ENCODE measurements around a stretch of chr1.

- CAGE, long polyA plus RNA: no peak
- RRBS: no CpG with 5 or more reads among the region's 5 CpGs
Measured at GRCh38 chr1:63912591-63912973, 138.8 kb downstream of the ROR1 start.

DNA sequence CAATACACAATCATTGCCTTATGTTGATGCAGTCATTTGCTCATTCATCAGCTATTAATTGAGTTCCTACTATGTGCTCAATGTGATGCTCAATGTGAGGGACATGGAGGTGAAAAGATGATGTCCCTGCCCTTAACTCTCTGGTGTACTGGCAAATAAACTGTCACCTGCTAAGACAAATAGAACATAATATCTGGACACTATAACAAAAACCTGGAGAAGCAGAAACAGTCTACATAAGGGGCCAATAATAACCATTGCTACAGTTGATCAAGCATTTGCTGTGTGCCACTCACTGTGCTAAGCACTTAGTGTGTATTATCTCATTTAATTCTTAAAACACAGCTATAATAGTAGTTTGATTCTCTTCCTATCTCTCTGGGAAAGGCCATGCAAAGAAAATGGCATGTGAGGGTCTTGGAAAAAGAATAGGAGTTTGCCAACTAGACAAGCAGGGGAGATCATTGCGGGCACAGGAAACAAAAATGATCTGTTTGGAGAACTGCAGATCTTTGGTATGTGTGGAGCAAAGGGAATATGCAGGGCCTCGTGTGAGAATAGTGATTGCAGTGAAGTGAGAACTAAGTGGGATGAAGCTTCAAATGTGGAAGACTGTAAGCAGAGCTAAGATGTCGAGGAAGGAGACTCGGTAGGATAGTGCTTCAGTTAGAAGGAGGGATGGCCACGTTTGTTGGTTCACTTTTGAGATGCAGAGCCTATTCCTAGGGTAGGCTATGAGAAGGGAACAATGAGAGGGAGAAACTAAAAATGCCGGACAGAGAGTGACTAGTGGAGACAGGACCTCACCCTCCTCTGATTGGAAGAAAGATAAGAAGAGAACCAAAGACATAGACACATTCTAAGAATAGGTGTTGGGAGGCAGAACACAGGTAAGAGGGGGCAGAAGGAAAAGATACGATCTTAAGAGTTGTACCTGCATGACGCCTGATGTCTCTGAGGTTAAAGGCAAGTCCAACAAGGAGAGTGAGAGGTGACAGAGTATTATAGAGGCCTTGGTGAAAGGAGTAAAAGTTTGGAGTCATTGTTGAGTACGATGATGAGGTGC lies 125.2 kb upstream of the UBE2U start:
- CAGE, long polyA plus RNA: no peak
- RRBS: no CpG with 5 or more reads among the region's 9 CpGs

DNA sequence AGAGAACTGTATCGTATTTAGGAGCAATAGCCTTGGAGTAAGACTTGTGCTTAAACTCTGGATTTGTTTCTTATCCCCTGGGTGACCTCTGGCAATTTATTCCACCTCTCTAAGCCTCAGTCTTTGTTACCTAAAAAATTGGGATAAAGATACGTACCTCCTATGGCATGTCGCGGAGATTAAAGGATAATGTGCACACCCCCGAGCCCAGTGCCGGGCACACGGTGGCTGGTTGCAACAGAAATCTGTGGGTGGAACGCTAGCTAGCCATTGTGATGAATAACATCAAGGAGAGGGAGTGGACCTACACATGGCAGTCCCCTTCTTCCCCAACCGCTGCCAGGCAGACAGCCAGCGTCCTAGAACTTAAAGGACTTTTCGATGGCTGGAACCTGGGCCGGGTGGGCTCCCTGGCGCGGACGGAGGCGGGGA lies 439 bp upstream of the CACHD1 start:
- CAGE, long polyA plus RNA: no peak
- RRBS: 6% methylated on average over 5 of the region's 16 CpGs

- CAGE, long polyA plus RNA: no peak
- RRBS: no CpG with 5 or more reads among the region's 12 CpGs
Measured at GRCh38 chr1:64854343-64854996, 109.6 kb downstream of the RAVER2 start.

GRCh38 chr1:64898526-64898886 lies 67.8 kb downstream of the JAK1 start:
- CAGE, long polyA plus RNA: no peak

- CAGE, long polyA plus RNA: no peak
- RRBS: no CpG with 5 or more reads among the region's 6 CpGs
Measured at GRCh38 chr1:64925994-64926735, 40.2 kb downstream of the JAK1 start.

GRCh38 chr1:64932584-64933031 lies 33.7 kb downstream of the JAK1 start:
- CAGE, long polyA plus RNA: no peak
- RRBS: no CpG with 5 or more reads among the region's 3 CpGs

- CAGE, long polyA plus RNA: no peak
- RRBS: no CpG with 5 or more reads among the region's 5 CpGs
Measured at GRCh38 chr1:64956122-64957052, 10.0 kb downstream of the JAK1 start.

GRCh38 chr1:65009882-65010721 lies 43.8 kb upstream of the JAK1 start:
- CAGE, long polyA plus RNA: no peak
- RRBS: 71% methylated on average over 2 of the region's 8 CpGs

DNA sequence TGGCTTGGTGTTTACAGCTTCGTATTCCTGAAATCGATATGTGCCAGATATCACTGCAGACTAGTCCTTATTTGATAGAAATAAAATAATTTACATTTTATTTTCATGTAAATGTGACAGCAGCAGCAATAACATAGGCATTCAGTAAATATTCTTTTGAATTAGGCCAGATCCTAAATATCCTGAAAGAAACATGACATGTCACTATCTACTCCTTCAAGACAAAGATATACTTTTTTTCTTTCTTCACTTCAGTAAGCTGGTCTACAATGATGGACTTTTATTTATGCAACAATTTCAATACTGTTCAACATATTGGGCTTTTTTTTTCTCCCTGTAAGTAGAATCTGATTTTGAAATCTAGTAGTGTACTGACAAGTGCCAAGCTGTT lies 90.3 kb upstream of the AK4 start:
- CAGE, long polyA plus RNA: no peak
- RRBS: no CpG with 5 or more reads among the region's 2 CpGs

GRCh38 chr1:65420321-65420398 lies 308 bp upstream of the LEPR start:
- CAGE, long polyA plus RNA: no peak
- RRBS: no CpG with 5 or more reads among the region's 7 CpGs

GRCh38 chr1:65525153-65526151 lies 105.0 kb downstream of the LEPR start:
- CAGE, long polyA plus RNA: no peak
- RRBS: 3% methylated on average over 26 of the region's 95 CpGs

DNA sequence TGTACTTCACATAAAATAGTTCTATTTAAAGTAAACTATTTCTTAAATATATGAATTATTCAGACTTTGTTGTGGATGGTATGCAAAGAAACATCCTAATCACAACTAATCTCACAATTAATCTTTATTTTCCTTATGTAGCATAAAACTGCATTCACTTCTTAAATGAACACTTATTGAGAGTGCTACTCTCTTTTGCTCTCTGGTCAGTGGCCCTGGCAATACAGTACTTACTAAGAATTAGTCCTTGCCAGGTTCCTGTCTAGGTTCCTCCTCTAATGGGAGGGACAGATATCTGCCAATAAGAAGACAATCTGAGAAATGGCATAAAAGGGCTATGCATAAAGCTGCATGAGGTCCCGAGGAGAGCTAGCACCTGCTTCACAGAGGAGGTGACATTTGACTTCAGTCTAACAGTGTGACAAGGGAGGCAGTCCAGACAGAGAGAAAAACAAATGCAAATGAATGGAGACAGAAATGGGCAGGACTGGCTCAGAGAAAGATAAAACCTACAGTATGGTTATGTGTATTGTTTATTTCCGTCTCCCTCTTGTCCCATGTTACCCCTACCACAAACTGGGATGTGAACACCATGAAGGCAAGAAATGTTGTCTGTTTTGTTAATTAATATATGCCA lies 357.1 kb upstream of the SGIP1 start:
- CAGE, long polyA plus RNA: no peak
- RRBS: no CpG with 5 or more reads among the region's 2 CpGs

DNA sequence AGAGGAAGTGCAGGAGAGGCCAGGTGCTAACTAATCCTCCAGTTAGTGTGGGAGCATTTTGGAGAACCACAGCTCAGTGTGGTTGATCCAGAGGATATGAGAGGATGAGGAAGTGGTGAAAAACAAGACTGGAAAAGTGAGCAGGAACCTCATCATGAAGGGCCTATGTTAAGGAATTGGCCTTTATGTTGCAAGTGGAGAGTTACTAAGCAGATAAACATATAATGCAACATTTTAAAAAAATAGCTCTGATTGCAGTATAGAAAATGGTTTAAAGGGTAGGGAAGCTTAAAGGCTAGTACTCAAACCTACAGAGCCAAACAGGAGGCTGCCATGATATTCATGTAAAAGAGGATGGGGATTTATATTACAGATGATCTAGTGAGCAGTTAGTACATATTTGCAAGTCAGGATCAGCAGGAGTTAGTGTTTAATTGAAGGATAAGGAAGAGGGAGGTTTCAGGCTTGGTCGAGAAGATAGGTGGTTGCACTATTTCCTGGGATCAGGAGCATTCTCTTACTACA lies 282.2 kb upstream of the SGIP1 start:
- CAGE, long polyA plus RNA: no peak
- RRBS: no CpG with 5 or more reads among the region's 1 CpG

GRCh38 chr1:66271243-66271788 lies 262.6 kb upstream of the SGIP1 start:
- CAGE, long polyA plus RNA: no peak
- RRBS: no CpG with 5 or more reads among the region's 7 CpGs

GRCh38 chr1:66292727-66293318 lies 241.1 kb upstream of the SGIP1 start:
- CAGE, long polyA plus RNA: no peak
- RRBS: no CpG with 5 or more reads among the region's 4 CpGs

GRCh38 chr1:66342518-66342717 lies 191.5 kb upstream of the SGIP1 start:
- CAGE, long polyA plus RNA: no peak

GRCh38 chr1:66353929-66354956 lies 179.7 kb upstream of the SGIP1 start:
- CAGE, long polyA plus RNA: no peak
- RRBS: no CpG with 5 or more reads among the region's 10 CpGs

GRCh38 chr1:66371279-66372051 lies 162.5 kb upstream of the SGIP1 start:
- CAGE, long polyA plus RNA: no peak
- RRBS: no CpG with 5 or more reads among the region's 7 CpGs

GRCh38 chr1:66372170-66373156 lies 161.5 kb upstream of the SGIP1 start:
- CAGE, long polyA plus RNA: no peak
- RRBS: no CpG with 5 or more reads among the region's 10 CpGs

Data from osteoblast (primary cell).